ENCODE data around the genes SF3B2 and ACTN3.

- PRO-cap, 7 experiments, result peak in 7 of 7 experiments; most common plus-strand start chr11:66052371 (in 5); most common minus-strand start chr11:66052189 (in 4)
These were observed at the start of gene SF3B2 for GRCh38 chr11:66051683-66052577. SF3B2 (plus strand) TSS chr11:66052364.

GRCh38 chr11:66054998-66055850 lies 3.1 kb downstream of the SF3B2 start:
- PRO-cap, 7 experiments, result no peak in any of the 7 experiments

- PRO-cap, 7 experiments, result no peak in any of the 7 experiments
These were observed 6.7 kb upstream of the PACS1 start for GRCh38 chr11:66063220-66063946.

- PRO-cap, 7 experiments, result peak in 2 of 7 experiments; most common plus-strand start chr11:66115866 (in 1); most common minus-strand start chr11:66115682 (in 1)
These were observed 45.4 kb downstream of the PACS1 start for GRCh38 chr11:66115438-66116004.

DNA sequence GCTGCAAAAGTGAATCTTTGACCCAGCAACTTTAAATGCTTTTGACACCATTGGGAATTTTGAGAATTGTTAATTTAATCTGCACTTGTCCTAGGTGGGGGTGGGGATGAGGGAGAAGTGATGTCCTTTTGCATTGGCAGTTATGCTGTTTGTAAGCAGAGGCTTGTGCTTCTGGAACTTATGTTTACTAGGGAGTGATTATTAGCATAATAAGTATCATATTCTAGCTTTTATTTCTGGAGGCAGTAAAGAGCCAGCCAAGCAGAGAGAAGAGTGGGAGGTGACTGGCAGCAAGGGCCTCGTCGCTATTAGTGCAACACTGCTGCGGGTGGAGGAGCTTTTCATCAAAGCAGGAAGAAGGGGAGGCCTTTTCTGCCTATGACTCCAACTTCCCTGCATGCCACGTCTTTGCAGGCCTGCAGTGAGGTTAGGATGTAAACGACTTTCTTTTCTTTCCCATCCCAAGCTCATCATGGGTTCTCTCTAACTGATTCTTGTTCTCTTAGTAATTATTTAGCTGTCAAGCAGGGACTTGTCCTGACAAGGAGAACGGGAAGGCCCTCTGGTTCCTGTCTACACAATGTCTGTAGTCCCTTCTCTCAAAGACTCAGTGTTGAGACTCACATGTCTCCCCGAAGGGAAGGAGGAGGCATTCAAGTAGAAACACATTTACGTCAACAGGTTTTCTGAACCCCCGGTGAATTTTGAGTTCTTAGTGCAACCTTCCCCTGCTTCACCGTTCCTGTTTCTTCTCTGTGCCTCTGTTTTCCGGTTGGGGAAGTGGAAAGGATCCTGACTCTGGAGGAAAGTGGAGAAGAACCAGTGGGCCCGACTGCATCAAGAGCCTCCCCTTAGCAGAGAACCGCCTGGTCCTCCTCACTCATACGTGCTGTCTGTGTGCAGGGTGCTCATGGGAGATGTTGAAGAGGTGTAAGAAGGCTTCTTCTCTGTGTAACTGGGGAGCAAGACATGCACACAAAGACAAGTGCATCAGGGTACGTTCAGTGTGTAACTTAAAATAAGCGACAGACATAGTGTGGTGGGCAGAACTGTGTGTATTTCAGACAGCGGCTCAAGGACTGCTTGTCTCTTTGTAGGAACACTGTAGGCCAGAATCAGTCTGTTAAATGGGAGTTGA lies 56.9 kb downstream of the PACS1 start:
- PRO-cap, 7 experiments, result peak in 5 of 7 experiments; most common plus-strand start position 368 of the sequence (in 3); most common minus-strand start position 315 of the sequence (in 4)

DNA sequence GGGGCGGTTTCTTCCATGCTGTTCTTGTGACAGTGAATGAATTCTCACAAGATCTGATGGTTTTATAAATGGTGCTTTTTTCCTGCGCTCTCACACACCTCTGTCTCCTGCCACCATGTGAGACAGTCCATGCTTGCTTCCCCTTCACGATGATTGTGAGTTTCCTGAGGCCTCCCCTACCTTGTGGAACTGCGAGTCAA lies 62.0 kb downstream of the PACS1 start:
- PRO-cap, 7 experiments, result no peak in any of the 7 experiments

DNA sequence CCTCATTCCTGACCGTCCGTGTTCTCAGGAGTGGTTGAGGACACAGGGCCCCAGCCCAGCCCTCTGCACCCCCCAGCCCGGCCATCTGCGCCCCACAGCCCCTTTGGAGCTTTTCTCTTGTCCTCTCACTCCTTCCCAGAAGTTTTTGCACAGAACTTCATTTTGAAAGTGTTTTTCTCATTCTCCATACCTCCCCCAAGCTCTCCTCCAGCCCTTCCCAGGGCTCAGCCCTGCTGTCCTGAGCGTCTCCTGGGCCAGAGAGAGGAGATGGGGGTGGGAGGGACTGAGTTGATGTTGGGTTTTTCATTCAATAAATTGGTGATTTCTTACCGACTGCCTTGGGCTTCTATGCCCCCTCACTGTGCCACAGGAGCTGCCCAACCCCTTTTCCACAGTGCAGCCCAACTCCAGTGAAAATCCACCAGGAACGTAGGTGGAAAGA lies 13.1 kb upstream of the KLC2 start:
- PRO-cap, 7 experiments, result no peak in any of the 7 experiments

DNA sequence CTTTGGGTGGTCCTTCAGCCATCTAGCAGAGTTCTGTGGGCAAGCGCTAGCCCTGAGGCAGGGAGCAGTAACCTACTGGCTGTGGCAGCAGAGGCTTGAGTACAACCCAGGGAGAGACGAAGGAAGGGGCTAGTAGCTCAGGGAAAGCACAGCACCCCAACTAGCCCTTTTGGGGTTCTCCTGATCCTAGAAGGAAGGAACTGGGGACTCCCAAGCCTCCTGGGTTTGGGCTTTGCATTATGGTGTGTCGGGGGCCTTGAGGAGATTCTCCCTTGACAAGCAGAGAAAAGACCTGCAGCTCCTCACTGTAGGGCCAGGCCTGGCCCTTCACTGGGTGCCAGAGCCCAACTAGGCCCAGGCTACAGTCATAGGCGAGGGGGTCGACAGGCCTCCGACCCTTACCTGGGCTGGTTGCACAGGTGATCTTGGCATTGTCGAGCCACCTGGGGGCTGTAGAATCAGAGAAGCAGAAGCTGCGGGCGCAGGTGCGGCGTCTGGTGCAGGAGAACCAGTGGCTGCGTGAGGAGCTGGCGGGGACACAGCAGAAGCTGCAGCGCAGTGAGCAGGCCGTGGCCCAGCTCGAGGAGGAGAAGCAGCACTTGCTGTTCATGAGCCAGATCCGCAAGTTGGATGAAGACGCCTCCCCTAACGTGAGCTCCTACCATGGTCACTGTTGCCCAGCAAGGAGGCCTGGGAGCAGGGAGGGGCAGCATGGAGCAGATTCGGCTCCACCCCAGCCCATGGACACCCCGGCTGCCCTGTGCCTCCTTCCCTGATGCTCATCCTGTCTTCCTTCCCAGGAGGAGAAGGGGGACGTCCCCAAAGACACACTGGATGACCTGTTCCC lies 4.0 kb downstream of the KLC2 start:
- PRO-cap, 7 experiments, result no peak in any of the 7 experiments

DNA sequence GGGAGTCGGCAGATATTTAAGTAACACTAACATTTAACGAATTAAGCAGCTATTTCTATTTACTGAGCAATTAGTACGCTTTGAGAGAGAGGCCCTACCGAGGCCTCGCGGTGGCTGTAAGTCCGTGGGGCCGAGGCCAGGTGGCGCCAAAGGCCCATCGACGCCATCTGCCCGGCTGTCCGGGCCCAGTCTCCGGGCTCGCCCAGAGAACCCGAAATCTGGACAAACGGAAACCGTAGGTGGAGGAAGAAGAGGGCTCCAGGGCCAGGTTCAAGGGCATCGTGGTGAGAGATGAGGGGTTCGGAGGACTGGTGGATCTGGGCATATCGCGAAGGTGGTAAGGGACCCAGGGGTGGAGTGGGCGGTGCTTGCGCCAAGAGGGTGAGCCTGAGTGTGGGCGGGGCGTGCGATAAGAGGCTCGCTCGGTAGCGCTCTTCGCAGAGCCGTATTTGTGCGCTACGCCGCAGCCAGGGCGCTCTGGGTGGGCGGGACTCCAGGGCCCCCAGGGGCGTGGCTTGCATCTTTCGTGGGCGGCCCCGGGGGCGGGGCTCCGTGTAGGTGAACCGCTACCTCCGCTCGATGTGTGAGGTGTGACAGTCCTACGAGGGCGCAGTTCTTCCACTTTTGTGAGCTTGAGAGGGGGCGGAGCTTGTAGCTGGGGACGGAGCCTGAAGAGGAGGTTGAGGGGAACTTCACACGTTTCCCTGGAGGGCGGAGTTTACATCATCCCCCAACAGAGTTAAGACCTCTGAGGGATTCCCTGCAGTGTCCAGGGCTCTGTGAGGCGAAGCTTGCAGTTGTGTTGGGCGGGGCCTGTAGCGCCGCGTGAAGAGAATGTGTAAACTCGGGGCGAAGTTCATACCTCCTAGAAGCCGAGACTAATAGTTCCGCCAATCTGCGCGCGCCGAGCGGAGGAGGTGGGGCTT lies 4.8 kb downstream of the CD248 start:
- PRO-cap, 7 experiments, result peak in 7 of 7 experiments; most common plus-strand start position 438 of the sequence (in 6); most common minus-strand start position 319 of the sequence (in 6)

GRCh38 chr11:66370858-66371068 lies 797 bp downstream of the SLC29A2 start:
- PRO-cap, 7 experiments, result no peak in any of the 7 experiments

DNA sequence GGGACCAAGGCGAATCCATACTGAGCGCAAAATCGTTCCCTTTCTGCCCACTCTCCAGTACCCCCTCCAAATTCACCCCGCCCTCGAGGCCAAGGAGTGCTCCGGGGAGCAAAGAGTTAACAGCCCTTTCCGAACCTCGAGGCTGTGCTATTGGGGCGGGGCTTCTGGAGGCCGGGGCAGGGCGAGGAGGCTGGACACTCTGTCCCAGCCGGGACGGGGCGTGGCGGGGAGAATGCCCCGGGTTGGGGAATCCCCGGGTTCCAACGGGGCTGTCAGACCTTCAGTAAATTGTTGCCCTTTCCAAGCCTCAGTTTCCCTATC lies 239 bp downstream of the DPP3 start:
- PRO-cap, 7 experiments, result no peak in any of the 7 experiments

DNA sequence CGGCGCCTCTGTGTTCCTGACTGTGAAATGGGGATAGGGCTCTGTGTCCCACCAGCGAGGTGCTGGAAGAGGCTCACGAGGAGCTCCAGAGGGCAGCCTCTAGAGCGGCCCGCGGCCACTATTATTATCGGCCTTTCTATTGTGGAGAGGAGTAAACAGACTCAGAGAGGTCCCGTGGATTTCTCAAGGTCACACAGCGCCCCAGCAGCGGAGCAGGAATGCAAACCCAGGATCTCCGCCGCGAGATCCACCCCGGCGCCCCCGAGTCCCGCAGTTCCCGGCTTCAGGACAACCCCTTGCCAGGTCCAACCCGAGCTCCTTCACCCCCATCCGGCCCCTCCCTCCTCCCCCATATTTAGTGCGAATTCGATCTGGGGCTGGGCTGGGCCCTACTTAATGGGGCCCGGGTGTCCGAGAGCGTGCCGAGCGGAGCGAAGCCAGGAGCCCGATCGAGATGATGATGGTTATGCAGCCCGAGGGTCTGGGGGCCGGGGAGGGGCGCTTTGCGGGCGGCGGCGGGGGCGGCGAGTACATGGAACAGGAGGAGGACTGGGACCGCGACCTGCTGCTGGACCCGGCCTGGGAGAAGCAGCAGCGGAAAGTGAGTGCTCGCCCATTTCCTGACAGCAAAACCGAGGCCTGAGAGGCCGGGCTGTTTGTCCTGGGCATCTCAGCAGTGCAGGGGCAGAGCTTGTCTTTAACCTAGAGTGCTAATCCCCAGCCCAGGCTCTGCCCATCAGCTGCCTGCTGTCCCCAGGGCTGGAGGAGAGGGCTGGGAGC lies at the start of gene ACTN3:
TSS of gene ACTN3 (plus strand) at position 420 of the 780 bp plus-strand sequence.
- PRO-cap, 7 experiments, result no peak in any of the 7 experiments

DNA sequence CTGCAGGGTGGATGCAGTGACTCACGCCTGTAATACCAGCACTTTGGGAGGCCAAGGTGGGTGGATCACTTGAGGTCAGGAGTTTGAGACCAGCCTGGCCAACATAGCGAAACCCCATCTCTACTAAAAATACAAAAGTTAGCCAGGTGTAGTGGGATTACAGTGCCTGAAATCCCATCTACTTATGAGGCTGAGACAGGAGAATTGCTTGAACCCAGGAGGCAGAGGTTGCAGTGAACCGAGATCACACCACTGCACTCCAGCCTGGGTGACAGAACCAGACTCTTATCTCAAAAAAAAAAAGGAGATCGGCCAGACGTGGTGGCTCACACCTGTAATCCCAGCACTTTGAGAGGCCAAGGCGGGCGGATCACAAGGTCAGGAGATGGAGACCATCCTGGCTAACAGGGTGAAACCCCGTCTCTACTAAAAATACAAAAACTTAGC lies 8.7 kb upstream of the RBM14 start:
- PRO-cap, 7 experiments, result no peak in any of the 7 experiments

GRCh38 chr11:66618077-66618436 lies 1.6 kb downstream of the RBM14 start:
- PRO-cap, 7 experiments, result no peak in any of the 7 experiments

DNA sequence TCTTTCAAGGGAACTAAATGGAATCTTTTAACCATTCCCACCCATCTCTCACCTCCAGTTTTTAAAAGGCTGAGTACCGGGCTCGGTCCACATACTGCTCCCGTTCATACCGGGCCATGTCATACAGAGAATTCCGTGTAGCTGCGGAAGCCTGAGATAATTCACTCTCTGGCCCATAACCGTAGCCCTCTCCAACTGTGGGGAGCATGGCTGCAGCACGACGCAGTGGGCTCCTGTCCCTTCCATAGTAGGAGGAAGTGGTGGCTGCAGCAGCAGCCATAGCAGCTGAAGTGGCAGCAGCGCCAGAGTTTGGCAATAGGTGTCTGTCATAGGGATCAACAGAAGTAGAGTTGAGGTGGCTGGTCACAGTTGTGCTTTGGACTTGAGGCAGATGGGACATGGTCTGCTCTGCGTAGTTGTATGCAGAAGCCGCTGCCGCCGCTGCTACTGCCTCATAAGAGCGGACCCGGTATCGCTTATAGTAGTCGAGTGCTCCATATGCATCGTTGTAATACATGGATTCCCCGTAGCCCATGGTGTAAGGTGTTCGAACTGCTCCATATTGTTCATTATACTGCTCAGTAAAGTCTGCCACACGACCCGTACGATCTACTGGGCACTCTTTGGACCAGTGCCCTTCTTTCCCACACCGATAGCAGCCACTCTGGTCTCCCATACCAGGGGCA lies 9.0 kb downstream of the RBM4B start:
- PRO-cap, 7 experiments, result no peak in any of the 7 experiments

- PRO-cap, 7 experiments, result no peak in any of the 7 experiments
These were observed 11.1 kb upstream of the RBM4B start for GRCh38 chr11:66688642-66689288.

- PRO-cap, 7 experiments, result no peak in any of the 7 experiments
These were observed 3.3 kb downstream of the SPTBN2 start for GRCh38 chr11:66725591-66726176.

DNA sequence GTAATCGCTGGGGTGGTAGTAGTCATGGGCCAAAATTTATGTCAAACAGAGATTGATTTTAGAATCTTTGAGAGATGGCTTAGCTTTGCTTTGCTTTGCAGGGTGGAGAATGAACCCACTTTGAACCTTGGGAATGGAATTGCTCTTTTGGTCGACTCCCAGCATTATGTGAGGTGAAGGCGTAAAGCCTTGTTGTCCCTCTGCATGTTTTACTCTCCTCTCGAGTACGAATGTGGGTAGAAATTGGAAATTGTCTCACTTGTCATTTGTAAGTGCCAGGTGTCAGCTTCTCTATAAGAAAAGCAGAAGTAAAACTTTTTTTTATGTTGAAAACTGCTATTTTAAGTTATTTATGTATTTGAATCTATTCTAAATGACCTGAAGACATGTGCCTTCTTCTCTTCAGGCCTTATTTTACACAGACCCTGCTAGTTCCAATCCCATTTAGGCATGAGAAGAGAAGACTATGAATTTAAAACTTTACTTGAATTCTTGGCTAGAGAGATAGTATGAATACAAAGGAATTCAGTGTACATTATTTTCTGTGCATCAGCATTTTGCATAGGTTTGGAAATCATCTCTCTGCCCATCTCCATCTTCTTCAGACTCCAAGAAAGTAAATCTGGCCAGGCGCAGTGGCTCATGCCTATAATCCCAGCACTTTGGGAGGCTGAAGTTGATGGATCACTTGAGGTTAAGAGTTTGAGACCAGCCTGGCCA lies 42.2 kb upstream of the RCE1 start:
- PRO-cap, 7 experiments, result no peak in any of the 7 experiments

DNA sequence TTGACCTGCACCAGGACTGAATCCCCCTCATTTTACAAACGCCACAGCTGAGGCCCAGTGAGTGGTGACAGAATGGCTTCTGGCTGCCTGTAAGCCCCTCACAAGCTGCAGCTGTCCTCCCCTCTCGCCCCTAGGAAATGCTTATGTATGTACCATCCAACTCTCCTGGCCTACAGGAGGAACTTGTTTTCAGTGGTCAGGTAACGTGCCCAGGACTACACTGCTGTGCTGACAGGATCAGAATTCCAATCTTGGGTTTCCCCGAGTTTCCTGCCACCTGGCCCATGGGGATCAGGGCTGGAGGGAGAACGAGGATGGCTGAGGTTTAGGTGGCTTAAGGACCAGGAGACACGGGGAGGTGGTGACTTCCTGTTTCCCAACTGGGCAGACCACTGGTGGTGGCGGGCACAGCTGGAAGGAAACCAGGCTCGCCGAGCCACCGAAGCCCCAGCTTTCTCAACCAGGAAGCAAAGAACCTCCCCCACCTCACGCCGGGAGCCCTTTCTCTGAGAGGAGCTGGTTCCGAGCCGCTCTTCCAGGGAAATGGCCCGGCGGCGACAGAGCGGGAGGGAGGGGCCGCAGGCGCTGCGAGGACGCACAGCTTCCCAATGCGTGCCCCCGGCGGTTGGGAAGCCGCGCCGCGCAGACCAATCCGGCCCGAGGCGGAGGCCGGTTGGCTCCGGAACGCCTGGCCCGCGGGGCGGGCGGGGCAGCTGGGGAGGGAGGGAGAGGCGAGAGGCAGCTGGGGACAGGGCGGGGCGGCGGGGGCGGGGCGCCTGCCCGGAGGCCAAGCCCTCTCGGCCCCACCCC lies 998 bp upstream of the LRFN4 start:
- PRO-cap, 7 experiments, result peak in 2 of 7 experiments; most common minus-strand start position 544 of the sequence (in 1)

DNA sequence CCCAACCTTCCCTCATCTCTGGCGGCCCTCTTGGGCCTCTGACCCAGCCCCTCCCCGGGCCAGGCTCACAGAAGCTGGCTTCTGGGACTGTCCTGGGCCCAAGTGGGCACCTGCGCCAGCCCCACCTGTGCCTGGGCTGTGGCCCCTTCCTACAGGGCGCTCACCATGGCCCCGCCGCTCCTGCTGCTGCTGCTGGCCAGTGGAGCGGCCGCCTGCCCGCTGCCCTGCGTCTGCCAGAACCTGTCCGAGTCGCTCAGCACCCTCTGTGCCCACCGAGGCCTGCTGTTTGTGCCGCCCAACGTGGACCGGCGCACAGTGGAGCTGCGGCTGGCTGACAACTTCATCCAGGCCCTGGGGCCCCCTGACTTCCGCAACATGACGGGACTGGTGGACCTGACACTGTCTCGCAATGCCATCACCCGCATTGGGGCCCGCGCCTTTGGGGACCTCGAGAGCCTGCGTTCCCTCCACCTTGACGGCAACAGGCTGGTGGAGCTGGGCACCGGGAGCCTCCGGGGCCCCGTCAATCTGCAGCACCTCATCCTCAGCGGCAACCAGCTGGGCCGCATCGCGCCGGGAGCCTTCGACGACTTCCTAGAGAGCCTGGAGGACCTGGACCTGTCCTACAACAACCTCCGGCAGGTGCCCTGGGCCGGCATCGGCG lies 848 bp downstream of the LRFN4 start:
- PRO-cap, 7 experiments, result no peak in any of the 7 experiments

Measured in T-cell (primary cell).